ENCODE measurements around a stretch of chr4.

DNA sequence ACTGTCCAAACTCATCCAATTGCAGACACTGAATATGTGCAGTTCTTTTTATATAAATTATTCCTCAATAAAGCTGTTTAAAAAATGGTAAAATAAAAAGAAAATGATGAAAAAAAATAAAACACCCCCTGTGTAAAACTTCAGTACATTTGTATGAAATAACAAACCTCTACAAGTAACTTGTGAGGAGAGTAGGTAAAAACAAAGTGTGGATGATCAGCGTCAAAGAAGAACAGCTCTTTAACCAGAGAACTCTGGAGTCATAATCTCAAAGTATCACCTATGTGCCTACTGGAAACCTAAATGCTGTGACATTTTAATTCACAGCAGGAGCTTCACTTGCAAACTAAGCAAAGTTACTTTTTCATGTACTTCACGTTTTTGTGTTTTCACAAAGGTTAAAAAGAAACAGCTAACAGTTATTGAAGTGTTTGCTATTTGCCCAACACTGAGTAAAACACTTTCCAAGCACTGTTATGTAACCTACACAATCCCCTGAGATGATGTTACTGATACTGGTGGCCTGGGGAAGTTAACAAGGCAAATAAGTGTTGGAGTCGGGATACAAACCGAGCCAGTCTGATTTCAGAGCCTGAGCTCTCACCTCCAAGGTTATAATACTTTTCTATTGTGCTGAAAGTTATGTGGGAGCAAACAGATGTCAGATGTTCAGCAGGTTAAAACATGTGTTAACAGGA is 4.2 kb upstream of the CXCL13 start:
- PRO-cap: no peak

DNA sequence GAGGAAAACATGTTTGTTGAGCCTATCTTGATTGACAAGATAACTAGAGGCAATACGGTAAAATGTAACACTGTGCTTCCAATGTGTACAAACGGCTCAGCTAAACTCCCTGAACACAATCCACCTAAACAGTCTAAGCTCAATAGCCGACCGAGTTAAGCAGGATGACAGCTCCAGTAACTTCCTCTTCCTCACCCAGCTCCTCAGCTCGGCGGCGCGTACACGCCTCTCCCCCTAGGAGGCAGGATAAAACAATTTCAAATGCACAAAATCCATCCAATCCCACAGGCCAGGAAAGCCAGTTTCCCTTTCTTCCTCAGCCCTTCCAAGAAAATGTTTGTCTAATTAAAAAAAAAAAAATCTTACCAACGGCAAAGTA is 1.1 kb downstream of the CNOT6L start:
- PRO-cap: bidirectional peak, plus-strand start outside the sequence, minus-strand start at position 166 of the sequence

- PRO-cap: no peak
Measured at GRCh38 chr4:77821120-77821625, 2.0 kb upstream of the CNOT6L start.

DNA sequence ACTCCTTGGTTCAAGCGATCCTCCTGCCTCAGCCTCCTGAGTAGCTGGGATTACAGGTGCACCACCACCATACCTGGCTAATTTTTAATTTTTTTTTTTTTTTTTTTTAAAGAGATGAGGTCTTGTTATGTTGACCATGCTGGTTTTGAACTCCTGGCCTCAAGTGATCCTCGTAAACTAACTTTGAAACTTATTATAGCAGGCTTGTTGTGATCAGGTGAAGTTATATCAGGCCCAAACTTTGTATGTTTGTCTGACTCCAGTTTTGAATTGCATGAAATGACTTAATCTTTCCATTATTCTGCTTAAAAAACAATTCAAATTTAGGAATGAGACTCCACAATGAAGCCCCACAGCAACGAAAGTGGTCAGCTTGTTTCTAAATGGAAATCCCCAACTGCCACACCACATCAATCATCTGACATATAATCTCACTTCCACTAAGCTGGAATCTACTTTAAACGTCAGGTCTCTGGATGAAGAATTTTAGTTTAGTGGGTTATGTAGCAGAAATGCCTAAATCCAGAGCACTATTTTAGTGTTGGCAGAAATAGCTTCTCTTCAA is 1.9 kb upstream of the BMP2K start:
- PRO-cap: no peak

DNA sequence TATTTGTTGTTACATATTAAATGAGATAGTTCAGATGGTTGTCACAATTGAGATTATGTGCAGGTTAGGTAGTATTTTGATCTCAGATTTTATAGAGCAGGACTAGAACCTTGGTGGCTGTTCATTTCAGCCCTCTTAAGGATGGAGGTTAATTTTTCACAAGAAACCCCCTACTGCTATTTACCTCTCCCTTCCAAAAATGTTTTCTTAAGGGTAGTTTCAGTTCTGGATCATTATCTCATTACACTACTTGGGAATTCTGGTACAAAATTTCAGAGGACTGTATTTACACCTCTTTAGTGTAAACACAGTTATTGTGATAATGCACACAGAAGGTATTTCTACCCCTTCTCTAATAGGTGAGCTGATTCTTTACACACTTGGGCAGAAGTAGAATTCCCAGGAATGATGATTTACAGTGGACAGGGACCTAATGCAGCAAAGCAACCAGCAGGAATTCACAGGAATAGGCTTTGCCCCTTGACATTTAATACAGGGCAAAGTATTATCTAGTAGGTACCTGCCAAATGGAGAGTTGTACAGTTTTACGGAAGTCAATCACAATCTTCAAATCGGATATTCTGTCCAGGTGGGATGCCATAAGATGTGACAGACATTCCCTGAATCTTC is 21.9 kb downstream of the PAQR3 start:
- PRO-cap: no peak

GRCh38 chr4:79209994-79210898 is 115.6 kb downstream of the NAA11 start:
- PRO-cap: no peak

DNA sequence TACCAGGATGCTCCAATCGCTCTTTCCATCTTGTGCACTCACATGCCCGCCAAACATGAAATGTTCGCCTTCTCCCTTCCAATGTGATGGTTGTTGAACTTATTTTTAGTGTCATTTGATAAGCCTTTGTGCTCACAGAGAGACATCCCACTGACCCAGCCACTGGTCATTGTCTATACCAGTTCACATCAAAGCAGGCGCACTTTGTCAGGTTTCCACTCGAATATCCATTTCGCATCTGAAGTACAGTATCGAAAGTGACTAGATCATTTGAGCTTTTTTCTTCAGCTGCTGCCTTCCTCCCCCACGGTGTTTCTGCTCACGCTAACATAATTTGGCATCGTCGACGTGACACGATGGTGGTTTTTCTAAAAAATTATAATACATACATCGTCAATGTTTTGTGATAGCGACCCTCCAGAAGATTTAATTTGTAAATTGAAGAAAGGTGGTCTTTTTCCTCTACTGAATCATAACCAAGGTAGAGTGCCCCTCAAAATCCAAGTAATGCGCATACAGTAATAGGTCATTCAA is 167.2 kb downstream of the ANTXR2 start:
- PRO-cap: no peak

- PRO-cap: no peak
Measured at GRCh38 chr4:79977808-79978623, 95.0 kb downstream of the ANTXR2 start.

DNA sequence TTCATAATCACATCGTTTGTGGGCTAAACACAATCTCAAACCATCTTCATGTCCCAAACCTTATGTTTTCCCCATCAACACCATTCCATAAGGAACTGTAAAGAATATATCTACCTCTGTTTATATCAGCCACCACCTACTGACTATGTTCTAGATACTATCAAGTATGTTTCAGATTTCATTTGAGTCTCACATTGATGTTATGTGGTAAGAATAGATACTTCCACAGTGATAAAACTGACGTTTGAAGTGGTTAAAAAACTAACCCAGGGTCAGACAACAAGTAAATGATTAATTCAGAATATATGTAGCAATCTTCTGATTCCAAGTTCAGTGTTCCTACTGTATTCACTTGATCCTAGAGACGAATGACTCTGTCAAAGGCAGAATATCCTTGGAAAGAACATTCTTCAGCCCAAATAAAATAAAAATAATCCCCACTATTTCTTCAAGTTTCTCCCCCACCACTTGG is 156.8 kb upstream of the RASGEF1B start:
- PRO-cap: no peak

- PRO-cap: no peak
Measured at GRCh38 chr4:81635682-81636186, 164.0 kb upstream of the RASGEF1B start.

- PRO-cap: no peak
Measured at GRCh38 chr4:82357083-82357715, 16.6 kb downstream of the HNRNPD start.

DNA sequence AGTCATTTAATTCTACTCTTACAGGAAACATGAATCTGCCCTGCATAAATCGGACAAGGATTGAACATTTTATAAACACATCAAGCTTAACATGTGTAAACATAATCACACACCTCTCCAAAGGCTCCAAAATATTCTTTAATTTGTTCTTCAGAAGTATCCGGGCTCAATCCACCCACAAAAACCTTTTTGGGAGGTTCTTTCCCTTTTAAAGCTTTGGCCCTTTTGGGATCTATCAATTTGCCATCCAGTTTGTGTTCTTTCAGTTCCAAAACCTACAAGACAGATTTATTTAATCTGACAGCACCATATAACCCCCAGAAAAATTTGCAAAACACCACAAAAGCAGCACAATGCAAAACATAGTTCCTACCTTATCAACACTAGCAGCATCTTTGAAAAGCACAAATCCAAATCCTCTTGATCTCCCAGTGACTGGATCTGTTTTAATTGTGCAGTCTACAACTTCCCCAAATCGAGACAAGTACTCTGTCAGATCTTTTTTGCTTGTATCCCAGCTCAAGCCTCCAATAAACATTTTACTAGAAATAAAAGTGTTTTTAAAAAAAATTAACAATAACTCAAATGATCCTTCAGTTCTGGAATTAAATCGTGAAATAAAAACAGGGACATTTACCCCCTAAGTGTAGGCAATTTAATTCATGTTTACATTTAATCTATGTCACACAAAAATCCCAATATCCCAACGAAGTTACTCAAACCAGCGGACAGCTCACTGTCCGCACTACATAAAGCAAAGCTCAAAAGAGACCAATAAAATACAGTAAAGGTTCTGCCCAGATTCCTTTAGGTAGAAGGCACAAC is 2.1 kb downstream of the HNRNPDL start:
- PRO-cap: no peak

DNA sequence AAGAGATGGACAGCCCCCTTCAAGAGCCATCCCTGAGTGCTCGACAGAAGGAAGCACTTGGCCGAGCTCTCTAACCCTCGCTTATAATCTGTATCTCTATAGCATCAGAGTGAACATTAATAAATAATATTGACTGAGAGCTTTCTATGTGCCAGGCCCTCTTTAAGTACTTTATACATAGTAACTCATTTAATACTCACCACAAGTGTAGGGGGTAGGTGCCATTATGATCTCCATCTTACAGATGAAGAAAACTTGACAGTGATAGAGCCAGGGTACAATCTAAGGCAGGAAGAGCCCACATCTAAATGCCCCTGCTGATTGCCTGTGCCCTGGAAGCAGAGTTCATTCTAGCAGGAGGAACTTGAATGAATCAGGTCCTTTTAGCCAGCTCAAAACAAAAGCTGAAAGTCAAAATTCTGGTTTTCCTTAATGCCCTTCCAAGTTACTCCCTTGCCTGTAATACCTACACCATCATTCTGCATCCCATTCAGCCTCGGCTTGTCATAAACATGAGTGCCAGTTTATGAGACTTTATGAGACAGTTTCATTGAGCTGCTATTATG is 89.7 kb downstream of the SCD5 start:
- PRO-cap: no peak

GRCh38 chr4:82860302-82860767 is 30.6 kb downstream of the SEC31A start:
- PRO-cap: no peak

GRCh38 chr4:82968623-82969204 is 41.9 kb downstream of the LIN54 start:
- PRO-cap: no peak

GRCh38 chr4:83011054-83011294 is 351 bp upstream of the LIN54 start:
- PRO-cap: no peak

GRCh38 chr4:83248466-83248586 is 36.3 kb downstream of the COQ2 start:
- PRO-cap: no peak

GRCh38 chr4:84493311-84493915 is 5.7 kb downstream of the NKX6-1 start:
- PRO-cap: no peak

GRCh38 chr4:84869347-84869752 is 97.1 kb downstream of the WDFY3 start:
- PRO-cap: no peak

DNA sequence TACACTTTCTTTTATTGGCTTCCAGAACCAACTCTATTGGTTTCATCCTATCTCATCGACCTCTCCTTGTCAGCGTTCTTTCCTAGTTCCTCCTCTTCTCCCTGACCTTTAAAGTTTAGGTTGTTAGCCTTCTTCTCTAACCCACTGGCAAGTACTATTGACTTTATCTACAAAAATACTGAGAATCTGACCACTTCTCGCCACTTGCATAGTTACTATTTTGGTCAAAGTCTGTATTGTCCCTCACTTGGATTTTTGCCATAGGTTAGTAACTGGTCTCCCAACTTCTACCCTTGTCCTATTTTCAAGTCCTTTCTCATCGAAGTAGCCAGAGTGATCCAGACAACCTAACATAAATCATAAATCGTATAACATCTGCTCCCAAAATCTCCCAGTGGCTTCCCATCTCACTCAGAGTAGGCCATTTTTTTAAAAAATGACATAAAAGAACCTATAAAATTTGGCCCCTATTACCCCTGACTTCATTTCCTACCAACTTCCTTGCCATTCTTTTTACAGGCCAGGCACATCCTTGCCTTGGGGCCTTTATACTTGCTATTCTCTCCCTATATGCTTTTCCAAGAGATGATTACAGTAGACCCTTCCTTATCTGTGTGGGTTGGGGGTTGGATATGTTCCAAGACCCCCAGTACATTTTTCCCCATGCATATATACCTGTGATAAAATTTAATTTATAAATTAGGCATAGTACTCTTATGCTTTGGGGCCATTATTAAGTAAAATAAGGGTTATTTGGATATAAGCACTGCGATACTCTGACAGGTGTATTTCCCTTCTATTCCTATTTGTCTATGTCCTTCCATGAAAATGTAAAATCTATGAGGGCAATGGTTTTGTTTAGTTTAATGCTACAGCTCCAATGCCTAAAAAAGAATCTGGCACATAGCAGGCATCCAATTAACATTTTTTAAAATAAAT is 28.9 kb downstream of the WDFY3 start:
- PRO-cap: no peak

All from gallbladder (tissue), 1 donor.